Thoracic aorta (tissue), 1 donor: ENCODE measurements around a stretch of chr3.

GRCh38 chr3:195697-196090, 869 bp upstream of the CHL1 start:
- RAMPAGE, long total RNA: no peak

- RAMPAGE, long total RNA: no peak
Measured at GRCh38 chr3:2134835-2135315, 36.2 kb downstream of the CNTN4 start.

- RAMPAGE, long total RNA: no peak
Measured at GRCh38 chr3:3127146-3128290, 778 bp downstream of the TRNT1 start.

GRCh38 chr3:3135004-3135661, 8.4 kb downstream of the TRNT1 start:
- RAMPAGE, long total RNA: start-site peak on the plus strand at chr3:3135045-3135174, 11 reads; start-site peak on the plus strand at chr3:3135279-3135454, 10 reads

- RAMPAGE, long total RNA: no peak
Measured at GRCh38 chr3:3147152-3147747, 20.5 kb downstream of the TRNT1 start.

DNA sequence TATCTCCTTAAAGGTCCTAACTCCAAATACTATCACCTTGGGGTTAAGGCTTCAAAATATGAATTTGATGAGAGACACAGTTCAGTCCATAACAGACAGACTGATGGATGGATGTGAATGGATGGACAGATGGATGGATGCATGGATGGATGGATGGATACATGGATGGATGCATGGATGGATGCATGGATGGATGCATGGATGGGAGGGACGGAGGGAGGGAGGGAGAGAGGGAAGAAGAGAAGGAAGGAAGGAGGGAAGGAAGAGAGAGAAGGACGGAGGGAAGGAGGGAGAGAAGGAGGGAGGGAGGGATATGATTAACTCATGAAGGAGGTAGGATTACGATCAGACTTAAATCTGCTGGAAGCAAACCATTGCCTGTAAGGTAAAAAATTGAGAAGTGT, 192.4 kb downstream of the LRRN1 start:
- RAMPAGE, long total RNA: no peak

DNA sequence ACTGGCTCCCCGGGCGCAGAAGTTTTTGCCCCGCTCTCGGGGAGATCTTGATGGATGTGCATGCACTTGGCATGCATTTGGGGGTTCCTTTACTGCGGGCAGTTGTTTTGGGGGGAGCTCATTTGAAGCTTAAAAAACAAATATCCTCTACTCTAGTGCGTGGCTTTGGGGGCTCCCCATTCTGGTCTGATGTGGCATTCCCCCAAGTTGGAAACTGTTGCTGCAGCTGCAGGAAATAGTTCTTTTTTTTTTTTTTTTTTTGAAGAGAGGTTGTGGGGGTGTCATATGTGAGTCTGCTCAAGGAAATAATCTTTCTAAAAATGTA, 459 bp downstream of the ITPR1 start:
- RAMPAGE, long total RNA: no peak

GRCh38 chr3:4581391-4581901, 88.3 kb downstream of the ITPR1 start:
- RAMPAGE, long total RNA: no peak

DNA sequence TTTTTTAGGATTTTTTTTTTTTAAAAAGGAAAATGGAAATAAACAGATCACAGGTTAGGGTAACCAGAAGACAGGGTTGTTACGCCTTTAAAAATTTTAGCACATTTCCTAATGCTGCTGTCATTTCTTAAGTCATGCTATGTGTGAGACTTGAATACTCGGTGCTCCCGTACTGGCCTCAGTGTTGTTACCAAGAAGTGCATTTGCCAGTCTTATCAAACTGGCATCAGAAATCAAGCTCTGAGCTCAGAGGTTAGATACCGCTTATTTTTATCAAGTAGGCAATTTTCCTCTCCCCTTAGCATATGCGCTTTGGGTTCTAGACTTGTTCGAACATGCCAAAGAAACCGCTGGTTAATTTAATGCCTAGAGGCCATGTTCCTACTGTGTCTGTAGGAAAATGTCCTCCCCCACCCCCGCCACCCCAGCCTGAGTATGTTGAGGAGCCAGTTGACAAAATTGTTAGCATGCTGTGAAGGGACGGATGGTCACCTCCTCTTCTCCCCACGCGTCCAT, 88.8 kb downstream of the ITPR1 start:
- RAMPAGE, long total RNA: no peak

GRCh38 chr3:4723245-4723444, 230.0 kb downstream of the ITPR1 start:
- RAMPAGE, long total RNA: no peak

- RAMPAGE, long total RNA: no peak
Measured at GRCh38 chr3:4741202-4742131, 237.8 kb upstream of the BHLHE40 start.

DNA sequence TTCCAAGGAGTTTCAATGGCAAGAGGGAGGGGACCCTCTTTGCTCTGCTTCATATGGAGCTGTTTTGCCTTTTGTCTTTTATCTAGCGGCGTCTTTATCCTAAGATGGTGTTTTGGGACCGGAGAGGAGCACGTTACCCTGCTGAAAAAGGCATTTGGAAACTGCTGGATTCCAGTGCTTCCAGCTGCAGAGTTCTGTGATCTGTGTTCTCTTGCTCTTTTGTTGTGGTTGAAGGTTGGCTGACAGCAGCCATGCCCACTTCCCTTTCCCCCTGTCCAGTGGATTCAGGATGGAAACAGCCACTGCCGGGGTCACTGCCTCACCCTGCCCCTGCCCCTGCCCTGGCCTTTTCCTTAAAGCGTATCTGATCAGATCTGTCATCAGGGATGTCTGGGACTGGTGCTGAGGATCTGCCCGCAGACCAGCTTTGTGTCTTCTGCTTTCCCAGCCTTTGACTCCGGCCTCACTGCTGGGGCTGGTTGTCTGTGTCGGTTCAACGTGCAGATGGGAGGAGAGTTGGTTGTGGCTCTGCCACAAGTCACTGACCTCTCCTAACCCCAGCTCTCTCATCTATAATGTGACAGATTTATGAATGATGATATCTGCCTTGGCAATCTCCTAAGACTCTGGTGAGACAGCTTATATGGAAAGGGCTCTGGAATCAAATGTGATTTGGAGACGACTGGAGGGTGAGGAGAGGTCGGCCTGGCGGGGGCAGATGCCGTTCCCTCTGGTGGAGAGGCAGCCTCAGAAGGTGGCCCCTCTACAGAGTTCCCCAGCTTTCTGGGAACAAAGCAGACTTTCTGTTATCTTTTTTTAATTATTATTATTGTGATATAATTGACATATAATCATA, 219.4 kb upstream of the BHLHE40 start:
- RAMPAGE, long total RNA: no peak

GRCh38 chr3:4828202-4828545, 151.1 kb upstream of the BHLHE40 start:
- RAMPAGE, long total RNA: no peak

DNA sequence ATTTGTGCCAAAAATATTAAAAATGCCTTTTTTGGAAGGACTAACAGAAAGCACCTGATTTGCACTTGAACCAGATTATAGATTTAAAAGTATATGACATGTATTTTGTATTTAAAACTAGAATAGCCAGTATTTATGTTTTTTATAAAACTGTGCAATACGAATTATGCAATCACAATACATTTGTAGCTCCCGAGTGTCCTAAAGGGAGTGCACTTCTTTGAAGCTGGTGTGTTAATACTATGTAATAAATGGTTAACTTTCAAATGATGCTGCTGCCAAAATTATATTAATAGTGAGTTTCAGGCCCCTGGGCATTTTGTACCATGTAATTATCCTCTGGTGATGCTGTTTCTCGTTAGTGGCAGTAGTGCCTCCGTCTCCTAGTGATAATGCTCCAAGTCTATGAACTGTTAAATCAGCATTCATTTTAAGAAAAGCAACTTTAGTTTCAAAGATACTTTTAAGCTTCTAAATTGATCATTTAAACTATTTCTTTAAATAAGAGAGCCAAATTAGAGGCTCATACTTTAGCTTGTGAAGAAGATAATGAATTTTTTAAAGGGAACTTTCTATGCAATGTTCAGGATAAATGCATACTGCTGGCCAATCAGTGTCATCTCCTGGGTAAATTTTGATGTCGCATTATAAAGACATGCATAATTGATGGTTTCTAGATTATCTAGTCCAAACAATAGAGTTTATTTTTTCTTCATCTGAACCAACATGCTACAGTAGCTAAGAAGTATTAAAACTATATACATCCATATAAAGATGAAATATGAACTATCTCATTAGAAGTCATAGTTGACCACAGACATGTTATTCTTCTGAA, 132.6 kb upstream of the BHLHE40 start:
- RAMPAGE, long total RNA: no peak

GRCh38 chr3:4950383-4950582, 29.0 kb upstream of the BHLHE40 start:
- RAMPAGE, long total RNA: no peak

DNA sequence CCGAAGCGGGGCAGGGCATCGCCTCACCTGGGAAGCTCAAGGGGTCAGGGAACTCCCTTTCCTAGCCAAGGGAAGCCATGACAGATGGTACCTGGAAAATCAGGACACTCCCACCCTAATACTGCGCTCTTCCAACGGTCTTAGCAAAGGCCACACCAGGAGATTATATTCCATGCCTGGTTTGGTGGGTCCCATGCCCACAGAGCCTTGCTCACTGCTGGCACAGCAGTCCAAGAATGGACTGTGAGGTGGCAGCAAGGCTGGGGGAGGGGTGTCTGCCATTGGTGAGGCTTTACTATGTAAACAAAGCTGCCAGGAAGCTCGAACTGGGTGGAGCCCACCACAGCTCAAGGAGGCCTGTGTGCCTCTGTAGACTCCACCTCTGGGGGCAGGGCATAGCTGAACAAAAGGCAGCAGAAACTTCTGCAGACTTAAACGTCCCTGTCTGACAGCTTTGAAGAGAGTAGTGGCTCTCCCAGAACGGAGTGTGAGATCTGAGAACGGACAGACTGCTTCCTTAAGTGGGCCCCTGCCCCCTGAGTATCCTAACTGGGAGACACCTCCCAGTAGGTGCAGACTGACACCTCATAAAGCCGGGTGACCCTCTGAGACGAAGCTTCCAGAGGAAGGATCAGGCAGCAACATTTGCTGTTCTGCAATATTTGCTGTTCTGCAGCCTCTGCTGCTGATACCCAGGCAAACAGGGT, 13.2 kb upstream of the BHLHE40 start:
- RAMPAGE, long total RNA: no peak

- RAMPAGE, long total RNA: start-site peak on the plus strand at chr3:4982838-4983143, 234 reads
Measured at GRCh38 chr3:4982709-4983214, 3.5 kb downstream of the BHLHE40 start.

GRCh38 chr3:5021635-5022104, 42.4 kb downstream of the BHLHE40 start:
- RAMPAGE, long total RNA: no peak

GRCh38 chr3:5052834-5053217, 69.3 kb upstream of the ARL8B start:
- RAMPAGE, long total RNA: no peak

DNA sequence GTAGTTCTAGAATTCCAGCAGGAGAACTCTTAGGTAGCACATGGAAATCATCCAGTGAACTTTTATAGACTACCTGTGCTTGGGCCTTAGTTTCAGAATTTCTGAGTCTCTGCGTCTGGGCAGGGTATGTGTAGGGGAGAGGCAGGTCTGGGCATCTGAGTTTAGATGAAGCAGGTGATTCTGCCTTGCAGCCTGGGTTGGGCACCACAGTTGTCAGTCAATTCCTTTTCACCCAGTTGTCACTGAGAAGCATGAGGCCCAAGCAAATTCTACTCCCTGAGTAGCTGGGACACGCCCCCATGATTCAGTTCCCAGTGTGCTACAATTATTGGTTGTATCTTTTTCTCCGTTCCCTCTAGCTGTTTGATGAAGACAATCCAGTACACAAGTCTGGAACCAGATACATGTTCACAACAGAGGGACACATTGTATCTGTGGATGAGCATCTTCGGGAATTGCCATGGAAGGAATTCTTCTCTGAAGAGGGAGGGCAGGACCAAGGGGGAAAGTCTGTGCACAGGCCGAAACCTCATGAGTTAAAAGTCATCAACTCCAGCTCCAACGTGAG, 25.5 kb downstream of the EDEM1 start:
- RAMPAGE, long total RNA: no peak